Metastatic Pancreatic Carcinoma in the Ovary (tissue), 1 donor: ENCODE data around the gene TIMM23.

DNA sequence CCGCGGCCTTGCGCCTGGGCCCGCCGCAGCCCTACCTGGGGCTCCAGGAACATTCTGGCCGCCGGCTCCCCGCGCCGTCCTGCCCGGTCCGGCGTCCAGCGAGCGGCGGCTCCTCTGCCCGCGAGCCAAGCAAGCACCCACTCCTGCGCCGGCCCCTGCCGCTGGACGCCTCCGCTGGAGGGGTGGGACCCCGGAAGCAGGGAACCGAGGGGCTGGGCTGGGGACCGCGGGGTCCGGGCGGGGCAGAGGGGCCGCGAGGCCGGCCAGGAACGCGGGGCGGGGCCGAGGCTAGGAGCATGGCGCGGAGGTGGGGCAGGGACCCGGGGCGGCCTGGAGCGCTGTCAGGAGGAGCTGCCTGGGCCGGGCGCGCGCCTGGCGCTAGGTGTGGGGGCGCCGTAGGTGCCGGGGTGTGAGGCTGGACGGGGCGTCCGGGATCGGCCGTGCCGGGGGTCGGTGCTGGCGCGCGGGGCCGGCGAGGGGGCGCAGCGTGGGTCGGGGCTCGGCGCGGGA lies 37.2 kb downstream of the RASGEF1A start:
- PRO-cap = no peak

DNA sequence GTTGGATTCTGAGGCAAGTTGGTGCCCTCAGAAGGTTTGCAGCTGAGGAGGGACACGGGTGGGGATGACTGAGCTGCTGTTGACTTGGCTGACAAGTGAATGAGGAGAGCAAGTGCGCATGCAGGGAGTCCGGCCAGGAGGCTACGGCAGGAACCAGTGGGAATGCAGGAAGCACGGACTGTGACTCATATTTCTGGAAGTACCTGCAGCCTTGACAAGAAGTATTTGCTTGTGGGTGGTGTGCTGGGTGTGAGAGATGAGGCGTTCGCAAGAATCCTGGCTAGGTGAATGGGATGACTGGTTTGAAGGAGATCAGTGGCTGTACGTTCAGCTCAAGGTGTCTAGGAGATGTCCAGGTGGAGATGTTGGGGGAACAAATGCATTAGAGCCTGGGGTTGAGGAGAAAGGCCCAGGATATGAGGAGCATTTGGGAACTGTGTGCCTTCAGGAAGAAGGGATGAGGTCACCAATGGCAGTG lies 30.8 kb upstream of the FXYD4 start:
- PRO-cap = no peak

DNA sequence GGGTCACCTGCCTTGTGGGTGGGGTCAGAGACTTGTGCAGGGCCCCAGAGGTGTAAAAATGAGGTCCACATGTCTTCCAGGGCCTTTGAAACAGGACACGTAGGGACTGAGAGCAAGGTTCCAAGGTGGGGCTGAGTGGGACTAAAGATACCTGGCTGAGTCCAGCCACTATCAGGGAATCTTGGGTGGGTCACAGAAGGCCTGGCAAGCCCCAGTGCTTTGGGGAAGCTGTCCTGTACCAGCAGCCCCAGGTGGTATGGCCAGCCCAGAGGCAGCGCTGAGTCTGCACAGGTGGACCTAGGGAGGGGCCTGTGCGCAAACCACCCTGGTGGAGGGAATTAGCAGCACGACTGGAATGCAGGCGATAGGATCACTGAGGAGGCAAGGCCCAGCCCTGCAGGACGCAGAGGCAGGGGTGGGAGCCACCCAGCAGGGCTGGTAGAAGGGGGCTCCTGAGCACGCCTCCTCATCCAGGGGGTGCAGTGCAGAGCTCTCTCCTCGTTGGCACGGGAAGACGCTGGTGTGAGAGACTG lies 5.8 kb downstream of the FXYD4 start:
- PRO-cap = no peak

DNA sequence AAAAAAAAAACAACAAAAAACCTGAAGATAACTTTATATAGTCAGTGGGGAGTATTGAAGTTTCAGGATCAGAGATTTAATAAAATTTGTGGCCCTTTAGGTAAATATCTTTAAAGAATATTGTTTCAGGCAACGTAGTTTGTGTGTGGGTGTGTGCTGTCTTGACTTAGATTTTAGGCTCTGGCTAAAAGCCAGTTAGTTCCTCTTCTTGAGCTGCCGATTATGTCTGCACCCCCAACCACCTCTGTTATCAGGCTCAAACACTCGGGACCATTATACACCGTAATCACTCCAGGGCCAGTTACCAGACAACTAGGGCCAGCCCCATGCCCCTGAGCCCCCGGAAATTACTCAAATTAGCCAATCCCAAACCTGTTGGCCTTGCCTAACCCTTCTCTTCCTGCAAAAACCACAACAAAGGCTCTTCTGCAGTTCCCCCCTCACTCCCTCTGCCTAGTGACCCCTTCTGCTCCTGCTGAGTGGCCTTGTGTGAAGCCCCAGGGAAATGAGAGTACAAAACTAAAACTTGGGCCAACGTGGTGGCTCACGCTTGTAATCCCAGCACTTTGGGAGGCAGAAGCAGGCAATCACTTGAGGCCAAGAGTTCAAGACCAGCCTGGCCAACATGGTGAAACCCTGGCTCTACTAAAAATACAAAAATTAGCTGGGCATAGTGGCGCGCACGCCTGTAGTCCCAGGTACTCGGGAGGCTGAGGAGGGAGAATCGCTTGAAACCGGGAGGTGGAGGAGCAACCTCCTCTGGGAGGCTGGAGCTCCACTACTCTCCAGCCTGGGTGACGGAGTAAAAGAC lies 9.1 kb upstream of the HNRNPF start:
- PRO-cap = no peak

DNA sequence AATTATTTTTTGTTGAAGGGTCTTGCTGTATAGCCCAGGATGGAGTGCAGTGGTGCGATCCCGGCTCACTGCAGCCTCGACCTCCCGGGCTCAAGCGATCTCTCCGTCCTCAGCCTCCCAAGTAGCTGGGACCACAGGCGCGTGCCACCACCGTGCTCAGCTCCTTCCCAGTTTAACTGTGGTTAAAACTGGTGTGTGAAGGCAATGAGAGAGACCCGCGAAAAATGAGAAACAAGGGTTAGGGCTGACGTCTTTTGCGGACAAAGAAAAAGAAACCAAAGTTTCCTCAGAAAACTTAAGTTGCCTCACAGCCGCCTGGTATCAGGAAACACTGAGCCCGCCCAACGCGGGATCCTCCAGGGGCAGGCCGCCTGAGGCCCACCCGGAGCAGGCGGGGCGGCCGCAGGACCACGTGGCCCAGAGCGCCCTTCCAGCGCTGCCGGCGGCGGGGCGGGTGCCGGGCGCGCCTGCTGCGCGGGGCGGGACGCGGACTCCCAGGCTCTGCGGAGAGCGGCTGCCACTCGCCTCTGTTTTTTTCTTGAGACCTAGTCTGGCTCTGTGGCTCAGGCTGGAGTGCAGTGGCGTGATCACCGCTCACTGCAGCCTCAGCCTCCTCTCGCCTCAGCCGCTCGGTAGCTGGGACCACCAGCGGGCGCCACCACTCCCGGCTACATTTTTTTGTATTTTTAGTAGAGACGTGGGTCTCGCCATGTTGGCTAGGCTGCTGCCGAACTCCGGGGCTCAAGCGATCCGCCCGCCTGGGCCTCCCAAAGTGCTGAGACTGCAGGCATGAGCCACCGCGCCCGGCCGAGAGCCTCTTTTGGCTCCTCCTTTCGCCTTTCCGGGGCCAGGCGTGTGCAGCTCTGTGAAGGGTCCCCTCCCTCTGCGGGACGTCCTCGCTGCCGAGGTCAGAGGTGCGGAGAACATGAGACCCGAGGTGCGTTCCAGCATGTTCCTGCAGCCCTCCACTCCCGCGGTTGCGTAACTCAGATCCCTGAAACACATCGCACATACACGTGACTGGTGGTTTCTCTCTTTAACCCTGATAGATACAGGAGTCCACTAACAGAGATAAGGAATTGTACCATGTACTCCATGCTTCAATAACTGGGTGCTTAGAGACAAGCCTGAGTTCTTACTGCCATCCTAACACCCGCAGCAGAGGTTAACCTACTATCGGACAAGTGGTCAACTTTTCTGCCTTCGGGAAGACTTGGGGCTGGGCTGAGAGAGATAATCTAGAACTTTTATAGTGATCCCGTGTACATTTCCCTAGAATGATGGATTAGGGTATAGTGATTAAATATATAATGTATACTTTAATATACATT lies 11.6 kb upstream of the HNRNPF start:
- PRO-cap = bidirectional peak, plus-strand start at position 490 of the sequence, minus-strand start at position 174 of the sequence; bidirectional peak, plus-strand start at position 917 of the sequence, minus-strand start at position 822 of the sequence

- PRO-cap = no peak
These were observed 15.3 kb downstream of the ZNF487 start for GRCh38 chr10:43452156-43452581.

GRCh38 chr10:43759617-43760113 lies 111.0 kb upstream of the ZNF32 start:
- PRO-cap = no peak

DNA sequence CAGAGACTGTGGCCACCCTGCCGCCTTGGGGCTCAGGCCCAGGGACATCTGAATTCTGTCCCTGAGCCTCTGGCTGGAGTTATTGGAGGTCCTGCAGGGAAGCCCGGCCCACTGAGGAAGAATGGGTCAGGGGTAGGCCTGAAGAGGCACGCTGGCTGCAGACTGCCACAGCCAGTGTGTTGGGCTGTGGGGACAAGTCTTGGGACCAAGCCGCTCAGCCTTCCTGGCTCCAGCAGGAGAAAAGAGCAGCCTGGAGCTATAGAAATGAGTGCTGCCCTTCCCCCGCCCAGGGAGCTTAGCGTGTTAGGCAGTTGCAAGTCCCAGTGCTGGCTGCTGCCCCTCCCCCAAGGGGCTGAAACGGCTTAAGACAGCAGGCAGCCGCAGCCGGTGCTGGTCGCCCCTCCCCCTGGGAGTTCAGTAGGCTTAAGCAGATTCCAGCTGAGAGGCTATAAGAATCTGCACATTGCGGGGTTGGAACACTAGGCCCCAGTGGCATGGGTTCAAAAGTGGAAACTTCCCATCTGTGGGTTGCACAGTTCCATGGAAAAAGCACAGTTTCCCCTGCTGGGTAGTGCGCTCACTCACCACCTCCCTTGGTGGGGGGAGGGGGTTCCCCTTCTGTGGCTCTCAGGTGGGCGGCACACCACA lies 151.3 kb downstream of the CXCL12 start:
- PRO-cap = no peak

DNA sequence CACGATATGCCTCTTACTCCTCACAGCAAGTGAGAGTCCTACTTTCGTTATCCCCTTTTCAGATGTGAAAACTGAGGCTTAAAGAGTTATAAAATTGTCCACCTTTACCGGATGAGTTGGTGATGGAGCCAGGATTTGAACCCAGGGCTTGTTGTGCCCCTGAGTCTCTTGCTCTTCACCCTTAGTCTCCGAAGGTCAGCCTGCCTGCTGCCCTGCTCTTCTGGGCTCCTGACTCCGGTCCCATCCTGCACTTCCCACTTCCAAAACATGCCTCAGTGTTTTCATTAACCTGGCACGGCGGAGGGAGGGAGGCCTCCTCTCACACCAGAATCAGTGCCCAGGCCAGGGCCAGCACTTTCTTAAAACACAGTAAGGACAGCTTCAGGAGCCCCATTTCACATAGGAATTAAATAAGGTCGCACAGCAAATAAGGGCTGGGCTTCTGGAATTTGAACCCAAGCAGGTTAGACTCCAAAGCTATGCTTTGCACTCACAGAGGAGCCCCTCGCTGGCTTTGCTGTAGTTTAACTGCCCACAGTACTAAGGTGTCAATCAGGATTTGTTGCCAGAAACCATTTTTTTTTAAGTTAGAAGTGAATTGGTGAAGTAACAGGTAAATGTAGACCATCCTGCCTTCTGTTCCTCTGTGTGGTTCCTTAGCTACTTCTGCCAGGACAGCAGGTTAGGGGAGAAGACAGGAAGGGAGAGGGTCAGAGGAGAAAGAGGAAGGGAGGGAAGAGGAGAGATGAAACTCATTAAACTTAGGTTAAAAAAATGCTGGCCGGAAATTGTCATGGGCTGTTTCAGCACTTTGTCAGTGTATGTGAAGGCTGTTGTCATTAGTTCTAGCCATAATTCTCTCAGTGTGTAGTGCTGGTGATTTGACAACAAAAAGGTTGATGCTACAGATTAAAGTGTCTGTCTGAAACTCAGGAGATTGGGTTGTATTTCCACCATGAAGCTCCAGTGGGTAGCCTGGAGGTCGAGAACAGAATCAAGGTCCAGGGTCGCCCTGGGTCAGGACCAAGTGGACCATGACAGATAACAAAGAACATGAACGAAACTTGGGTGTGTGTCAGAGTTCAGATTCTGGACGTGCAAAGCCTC lies 1.1 kb downstream of the RASSF4 start:
- PRO-cap = no peak

GRCh38 chr10:44971852-44973059 lies 6.4 kb downstream of the DEPP1 start:
- PRO-cap = unidirectional peak, minus-strand start at chr10:44972806

- PRO-cap = no peak
These were observed 4.3 kb downstream of the DEPP1 start for GRCh38 chr10:44974445-44974573.

DNA sequence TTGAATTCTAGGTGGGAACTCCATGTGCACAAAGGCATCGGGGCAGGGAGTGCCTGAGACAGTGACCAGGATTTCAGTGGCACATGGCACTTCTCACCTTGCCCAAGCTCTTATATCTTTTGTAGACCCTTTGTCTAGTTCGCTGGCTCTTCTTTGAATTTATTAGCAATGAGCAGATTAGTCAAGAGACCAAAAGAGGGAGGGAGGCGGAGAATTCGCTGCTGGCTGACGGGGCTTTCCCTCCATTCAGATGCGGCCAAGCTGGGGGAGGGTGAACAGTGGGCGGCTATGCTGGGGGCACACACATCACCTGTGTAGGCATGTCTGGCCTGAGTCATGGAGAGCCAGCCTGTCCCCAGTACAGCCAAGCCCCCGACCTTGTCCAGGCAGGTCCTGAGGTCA lies 1.6 kb upstream of the DEPP1 start:
- PRO-cap = no peak

DNA sequence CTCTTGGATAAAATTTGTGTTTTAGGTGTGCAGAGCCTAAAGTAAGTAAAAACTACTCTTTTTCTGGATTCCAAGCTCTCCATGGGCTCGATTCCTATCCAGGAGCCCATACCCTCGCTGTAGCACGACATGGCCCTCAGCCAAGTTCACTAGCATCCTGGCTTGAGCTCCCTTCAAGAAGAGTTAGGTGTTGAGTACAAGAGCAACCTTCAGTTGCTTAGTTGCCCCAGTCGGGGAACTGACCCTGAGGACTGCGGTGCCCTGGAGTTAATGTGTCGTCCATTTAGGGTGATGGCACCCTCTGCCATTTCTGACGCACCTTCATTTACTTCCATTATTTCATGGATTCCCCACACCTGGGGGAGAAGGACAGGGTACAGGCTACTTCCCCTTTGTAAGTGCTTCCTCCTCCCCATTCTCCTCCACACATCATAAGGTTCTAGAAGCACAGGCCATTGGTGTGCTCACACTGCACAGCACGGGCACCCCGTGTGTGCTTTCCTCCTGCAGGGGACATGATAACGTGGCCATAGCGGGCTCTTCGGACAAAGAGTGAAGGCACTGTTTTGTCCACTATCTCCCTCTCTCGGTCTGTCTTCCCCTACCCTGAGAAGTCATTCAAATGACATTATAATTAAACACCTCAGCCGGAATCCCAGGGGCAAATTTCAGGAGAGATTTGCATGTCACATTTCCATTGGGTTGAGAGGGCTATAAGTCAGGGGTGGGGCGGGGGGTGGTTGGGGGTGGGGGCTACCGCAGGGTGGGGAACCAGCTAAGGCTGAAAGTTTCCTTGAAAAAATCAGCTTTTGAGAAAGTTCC lies 1.8 kb downstream of the ALOX5 start:
- PRO-cap = no peak

DNA sequence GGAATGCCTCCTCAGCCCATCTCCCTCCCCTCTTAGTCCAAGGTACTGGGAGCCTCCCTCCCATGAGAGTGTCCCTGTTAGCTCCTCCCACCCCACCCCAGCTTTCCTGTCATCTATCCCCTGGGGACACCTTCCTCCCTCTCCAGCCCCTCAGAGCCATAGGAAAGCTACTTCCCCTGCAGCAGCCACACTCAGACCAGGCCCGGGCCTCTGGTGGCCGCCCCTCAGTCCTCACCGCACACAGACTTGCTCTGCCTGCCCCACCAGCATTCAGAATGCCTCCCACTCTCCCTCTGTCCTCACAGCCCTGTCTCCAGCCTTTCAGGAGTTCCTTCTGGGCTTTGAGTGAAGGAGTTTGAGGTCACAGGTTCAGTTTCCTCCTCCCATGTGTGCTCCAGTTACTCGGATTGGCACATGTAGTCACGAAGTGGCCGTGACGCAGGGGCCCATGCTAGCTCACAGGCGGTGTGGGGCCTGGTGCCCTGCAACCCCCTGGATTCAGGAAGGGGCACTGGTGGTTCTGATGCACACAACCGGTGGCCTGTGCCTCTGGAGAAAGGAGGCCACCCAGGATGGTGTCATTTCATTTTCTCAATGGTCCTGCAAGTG lies 5.2 kb downstream of the ALOX5 start:
- PRO-cap = no peak

GRCh38 chr10:45580185-45581529 lies 45.5 kb upstream of the MARCHF8 start:
- PRO-cap = no peak

DNA sequence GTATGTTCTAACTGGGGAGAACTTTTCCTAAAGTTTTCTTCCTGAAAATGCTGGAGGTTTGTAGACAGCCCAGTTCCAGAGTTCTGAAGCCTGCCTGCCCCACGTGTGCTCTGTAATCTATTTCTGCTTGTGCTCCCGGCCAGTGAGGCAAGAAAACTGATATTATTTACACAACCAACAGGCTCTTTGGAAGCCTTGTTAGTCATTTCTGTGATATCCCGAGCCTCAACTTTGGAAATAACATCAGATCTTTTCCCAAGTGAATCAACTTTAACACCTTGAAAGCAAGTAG lies 46.7 kb downstream of the ZFAND4 start:
- PRO-cap = no peak

- PRO-cap = bidirectional peak, plus-strand start at chr10:45972503, minus-strand start at chr10:45972354
These were observed at the start of gene TIMM23 for GRCh38 chr10:45972190-45973194. Gene TIMM23, plus strand, starts transcription at chr10:45972489.

- PRO-cap = no peak
These were observed 15.5 kb downstream of the NCOA4 start for GRCh38 chr10:46014653-46015639.

DNA sequence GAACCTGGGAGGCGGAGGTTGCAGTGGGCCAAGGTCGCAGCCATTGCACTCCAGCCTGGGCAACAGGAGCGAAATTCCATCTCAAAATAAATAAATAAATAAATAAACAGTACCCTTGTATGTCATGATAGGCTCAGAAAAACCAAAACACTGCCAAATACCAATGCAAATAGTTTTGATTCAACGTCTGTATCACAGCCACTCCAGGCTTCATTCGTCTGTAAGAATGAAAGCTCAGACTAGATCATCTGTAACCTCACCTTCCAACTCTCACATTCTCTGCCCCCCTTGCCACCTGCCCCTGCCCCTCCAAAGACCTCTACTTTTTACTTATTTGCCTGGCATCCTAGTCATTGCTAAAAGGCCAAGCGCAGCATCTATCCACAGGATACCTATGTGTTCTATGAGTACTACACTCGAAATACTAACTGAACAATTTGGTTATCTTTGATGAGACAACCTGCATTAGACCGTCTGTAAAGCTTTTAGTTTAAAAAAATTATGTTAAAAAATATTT lies 8.5 kb downstream of the NCOA4 start:
- PRO-cap = no peak

GRCh38 chr10:46052483-46052859 lies 6.4 kb upstream of the MSMB start:
- PRO-cap = no peak